ENCODE results near the gene BMP8A.

DNA sequence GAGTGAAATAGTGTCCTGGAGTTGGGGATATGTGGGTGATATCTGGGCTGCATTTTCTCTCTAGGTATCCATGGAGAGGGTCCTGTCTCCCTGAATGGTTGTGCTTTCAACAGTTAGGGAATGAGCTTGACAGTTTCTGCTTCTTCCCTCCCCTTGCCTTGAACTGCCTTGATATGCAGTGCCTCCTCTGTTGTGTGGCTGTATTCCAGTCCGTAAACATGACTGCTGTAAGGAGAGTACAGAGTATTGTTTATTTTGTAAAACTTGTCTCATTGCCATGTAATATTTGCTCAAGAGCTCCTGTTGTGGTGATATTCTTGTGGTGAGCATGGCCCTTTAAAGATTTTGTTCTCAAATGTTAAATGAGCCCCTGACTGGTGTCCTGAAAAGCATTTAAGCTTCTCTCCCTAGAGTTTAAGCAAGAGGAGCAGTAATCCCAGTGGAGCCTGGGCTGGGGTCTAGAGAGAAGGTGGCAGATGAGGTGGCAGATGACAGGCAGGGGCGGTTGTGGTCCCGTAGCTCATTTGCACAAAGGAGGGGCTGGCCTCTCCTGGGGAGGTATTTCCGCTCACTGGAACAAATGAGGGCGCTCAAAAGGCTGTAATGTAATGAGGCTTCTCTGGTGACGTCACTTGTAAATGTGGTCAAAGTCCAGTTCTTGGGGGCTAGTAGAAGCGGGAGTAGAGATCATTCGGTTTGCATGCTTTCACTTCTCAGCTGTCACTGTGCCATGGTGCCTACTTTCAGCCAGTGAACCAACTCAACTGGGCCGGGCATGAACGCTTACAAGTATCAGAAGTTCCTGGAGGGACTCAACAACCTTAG, 46.1 kb upstream of the MACF1 start:
- PRO-cap, result bidirectional peak, plus-strand start at position 671 of the sequence, minus-strand start at position 526 of the sequence

- PRO-cap, result no peak
These were observed 45.4 kb upstream of the MACF1 start for GRCh38 chr1:39159097-39159535.

DNA sequence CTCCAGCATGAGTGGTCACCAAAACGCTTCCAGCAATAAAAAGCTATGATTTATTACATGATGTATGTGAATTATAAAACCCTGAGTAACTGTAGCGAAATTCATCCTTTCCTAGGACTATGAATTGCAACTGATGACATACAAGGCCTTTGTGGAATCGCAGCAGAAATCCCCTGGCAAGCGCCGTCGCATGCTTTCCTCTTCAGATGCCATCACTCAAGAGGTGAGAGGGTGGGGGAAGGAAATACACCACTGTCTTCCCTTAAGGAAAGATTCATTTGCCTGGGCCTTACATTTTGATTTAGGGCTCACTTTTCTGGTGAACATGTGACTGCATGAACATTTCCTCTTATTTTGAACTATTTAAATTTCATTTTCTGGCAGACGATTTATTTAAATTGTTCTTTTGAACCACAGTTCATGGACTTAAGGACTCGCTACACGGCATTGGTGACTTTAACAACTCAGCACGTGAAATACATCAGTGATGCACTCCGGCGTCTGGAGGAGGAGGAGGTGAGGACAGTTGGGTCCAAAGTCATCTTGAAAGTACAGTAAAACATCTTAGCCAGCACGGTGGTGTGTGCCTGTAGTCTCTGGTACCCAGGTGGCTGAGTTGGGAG, 118.1 kb downstream of the MACF1 start:
- PRO-cap, result no peak

DNA sequence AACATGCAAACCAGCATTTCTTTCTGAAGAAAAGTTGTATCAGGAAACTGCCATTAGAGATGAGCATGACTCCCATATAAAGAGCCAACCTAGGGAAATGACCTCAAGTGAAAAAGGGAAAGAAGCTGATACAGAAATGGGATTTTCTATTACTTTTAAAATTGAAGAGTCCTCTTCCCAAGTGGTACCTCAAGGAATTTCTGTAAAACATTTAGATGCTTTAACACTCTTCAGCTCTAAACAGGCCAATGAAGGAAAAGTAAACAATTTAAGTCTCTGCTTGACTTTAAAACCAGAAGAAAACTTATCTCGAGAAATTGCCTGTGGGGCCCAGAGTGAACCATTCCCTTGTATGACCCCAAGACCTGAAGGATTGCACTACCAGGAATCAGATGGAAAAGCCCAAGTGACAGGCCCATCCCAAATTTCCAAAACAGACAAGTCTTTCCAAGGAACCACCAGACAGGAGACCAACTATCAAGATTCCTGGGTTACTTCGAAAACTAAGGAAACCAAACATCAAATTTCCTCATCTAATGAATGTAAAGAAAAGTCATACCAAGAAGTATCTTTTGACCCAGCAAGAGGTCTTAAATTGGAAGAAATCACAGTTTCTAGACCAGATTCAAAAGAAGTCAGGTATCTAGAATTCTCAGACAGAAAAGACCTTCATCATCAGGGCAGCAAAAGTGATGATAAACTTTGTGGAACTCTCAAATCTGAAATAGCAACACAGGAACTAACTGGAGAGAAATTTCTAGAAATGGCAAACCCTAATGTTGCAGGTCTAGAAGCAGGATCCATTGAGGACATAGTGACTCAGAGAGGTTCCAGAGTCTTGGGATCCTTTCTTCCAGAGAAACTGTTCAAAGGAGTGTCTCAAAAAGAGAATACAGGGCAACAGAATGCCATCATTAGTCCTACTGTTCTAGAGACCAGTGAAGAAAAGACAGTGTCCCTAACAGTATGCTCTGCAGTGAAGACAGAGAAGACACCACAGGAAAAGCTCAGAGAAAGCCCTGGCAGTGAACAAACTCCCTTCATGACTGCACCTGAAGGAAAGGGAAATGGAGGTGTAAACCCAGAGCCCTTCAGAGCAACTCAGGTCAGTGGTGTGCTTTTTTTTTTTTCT, 131.4 kb downstream of the MACF1 start:
- PRO-cap, result no peak

DNA sequence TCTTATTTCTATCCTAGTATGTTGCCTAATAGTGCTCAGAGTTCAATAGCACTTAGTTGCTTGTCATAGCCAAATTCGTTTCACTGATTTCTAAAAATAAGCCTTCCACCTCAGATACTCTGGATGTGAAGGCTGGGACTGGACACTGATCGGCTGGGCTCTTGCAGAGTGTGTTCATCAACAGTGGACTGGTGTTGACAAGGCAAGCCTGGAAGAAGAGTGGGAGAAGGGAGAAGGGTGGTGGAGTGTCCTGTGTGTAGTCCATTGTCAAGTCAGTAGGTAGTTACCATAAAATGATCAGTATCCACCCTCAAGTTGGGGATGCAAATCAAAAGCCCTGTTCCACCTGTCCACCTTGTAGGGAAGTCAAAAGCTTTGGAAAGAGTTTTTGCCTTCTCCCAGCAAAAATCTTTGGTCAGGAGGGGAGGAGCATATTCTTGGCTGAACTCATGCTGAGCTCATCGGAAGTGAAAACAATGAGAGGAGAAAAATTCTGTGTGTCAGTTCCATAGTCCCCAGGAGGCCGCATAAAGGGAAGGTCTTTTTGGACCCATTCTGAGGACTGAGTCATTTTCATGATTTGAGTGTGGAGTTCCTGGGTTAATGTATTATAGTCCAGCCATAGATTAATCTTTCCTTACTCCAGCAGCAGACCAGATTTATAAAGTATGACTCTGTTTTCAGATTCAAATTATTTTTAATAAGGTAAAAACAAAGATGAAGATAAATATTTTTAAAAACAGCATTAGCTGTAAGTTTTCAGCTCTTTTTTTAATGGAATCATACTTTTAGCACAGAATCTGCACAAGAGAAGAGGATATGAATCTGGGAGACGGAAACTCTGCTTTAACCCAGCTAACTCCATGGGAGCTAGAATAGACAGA, 99.4 kb upstream of the BMP8A start:
- PRO-cap, result no peak

DNA sequence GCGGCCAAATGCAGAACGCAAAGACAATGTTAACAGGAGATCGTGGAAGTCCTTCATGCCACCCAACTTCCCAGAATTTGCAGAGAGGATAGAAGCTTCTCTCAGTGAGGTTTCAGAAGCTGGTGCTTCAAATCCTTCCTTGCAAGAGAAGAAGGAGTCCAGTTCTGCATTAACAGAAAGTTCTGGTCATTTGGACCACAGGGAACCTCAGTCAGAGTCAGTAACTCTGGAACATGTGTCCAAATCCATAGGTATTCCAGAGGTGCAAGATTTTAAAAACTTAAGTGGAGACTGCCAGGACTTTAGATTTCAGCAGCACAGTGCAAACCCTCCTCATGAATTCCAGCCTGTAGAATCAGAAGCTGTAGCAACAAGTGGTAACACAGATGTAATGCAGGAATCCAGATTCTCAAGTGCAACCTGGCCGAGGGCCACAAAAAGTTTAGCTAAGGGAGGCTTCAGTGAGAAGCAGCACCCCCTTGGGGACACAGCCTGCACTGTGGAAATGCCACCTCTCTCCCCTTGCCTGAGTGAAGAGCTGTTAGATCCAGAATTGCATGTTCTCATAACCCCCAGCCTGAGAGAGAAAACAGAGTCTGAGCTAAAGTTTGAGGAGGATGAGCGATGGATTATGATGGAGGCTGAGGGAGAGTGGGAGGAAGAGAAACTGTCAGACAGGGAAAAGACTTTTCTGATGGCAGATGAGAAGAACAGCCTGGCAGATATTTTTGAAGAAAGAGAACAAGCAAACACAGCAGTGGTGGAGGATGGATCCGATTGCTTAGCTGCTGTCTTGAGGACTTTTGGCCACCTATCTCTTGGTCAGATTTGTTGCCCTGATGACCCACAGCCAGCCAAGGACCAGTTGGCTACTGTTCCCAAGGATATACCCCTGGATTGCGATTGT, 80.6 kb upstream of the BMP8A start:
- PRO-cap, result unidirectional peak, minus-strand start at position 357 of the sequence

GRCh38 chr1:39434442-39435073, 56.9 kb upstream of the BMP8A start:
- PRO-cap, result no peak

DNA sequence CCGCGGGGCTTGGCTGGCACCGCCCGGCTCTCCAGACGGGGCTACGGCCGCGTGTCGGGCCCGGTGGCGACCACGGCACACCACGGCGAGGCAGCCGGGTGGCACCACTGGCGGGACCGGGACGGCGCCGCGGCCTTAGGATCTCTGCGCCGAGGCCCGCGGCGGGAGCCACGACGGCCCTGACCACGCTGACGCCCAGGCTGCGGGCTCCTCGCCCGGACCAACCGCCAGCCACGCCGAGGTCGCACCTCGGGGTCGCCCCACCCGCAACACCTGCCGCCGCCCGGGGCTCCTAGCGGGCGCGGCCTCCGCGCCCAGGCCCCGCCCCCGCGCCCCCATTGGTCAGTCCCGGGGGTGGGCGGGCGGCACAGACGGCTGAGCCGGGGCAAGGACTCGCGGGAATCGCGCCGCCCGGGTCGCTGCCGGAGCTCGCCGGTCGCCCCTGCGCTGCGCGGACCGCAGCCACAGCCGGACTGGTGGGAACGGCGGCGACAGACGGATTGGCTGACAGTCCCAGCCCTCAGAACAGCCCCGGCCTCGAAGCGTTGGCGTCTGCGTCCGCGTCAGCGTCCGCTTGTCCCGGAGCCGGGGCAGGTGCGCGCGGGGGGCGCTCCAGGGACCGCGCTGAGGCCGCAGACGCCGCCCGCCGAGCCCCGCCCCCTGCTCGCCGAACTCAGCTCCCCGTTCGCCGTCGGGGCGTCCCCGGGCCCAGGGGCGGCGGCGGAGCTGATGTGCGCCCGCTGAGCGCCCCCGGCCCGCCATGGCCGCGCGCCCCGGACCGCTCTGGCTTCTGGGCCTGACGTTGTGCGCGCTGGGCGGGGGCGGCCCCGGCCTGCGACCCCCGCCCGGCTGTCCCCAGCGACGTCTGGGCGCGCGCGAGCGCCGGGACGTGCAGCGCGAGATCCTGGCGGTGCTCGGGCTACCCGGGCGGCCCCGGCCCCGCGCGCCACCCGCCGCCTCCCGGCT, at the start of gene BMP8A:
TSS of gene BMP8A (plus strand) at position 405 of the 966 bp plus-strand sequence.
- PRO-cap, result bidirectional peak, plus-strand start at position 388 of the sequence, minus-strand start at position 257 of the sequence

- PRO-cap, result no peak
These were observed 4.2 kb downstream of the PABPC4 start for GRCh38 chr1:39572132-39573079.

- PRO-cap, result bidirectional peak, plus-strand start at chr1:39575996, minus-strand start at chr1:39575843
These were observed 1.0 kb downstream of the PABPC4 start for GRCh38 chr1:39575349-39576173.

DNA sequence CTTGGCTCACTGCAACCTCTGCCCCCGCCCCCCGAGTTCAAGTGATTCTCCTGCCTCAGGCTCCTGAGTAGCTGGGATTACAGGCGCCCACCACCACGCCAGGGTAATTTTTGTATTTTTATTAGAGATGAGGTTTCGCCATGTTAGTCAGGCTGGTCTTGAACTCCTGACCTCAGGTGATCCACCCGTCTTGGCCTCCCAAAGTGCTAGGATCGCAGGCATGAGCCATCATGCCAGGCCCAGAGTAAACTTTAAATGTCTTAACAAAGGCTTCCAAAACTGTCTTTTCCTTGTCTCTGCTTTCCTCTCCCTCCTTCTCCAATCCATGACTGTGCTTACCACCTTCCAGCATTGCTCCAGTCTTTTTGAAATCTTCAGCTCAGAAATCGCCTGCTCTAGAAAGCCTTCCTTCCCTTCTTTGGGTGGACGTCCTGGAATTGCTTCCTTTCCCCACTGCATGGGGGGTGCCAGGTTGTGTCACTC, 17.4 kb upstream of the PABPC4 start:
- PRO-cap, result no peak

- PRO-cap, result no peak
These were observed 8.9 kb upstream of the NT5C1A start for GRCh38 chr1:39680837-39681202.

- PRO-cap, result no peak
These were observed 5.1 kb upstream of the OXCT2 start for GRCh38 chr1:39776068-39776892.

DNA sequence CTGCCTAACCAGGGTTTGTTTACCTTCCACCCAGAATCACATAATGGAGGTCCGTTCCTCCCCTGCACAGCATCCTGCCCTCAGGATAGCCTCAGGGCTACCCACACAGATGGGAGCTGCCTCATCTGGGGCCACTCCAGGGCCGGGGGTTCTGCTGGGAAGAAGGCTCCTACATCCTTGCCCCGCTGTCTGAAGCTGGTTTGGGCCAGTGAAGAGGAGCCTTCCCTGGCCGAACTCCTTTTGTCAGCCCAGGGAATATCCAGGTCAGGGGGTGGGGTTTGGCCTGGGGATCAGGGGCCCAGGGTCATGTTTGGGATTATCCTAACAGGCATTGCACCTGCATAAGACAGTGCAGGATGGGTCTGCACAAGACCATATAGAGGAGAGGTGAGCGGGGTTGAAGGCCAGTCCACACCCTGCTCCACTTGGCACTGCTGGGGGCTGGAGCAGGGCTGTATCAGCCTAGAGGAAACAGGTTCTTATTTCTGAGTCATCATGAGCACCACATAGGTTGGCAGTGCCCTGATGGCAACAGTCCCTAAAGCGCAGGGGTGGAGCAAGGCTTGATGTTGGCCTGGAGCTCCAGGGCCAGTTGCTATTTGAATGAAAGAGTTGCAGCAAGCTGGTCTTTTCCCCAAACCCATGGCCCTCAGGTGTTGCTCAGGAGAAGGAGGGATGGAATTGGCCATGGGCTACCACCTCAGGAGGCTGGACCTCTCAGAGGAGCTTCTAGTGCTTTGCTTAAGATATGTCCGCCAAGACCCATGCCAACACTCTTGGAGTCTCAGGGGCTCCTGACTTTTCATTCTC, 29.7 kb upstream of the BMP8B start:
- PRO-cap, result bidirectional peak, plus-strand start at position 598 of the sequence, minus-strand start at position 348 of the sequence

- PRO-cap, result no peak
These were observed 37.7 kb downstream of the TRIT1 start for GRCh38 chr1:39845290-39846250.

DNA sequence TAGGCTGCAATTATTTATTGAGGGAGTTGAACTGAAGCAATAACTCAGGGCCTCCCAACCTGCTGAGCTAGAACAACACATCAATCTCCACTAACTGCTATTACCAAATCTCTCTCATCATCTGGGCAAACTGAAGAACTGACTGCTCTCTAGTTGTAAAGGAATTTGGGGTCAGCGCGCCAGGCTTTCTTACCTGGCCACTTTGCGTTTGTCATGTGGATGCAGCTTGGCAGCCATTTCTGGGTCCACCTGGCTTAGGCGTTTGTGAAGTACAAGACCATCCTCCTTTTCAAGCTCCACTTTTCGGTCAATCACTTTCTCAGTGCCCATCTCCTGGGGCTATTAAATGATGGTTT, 30.8 kb downstream of the TRIT1 start:
- PRO-cap, result no peak

- PRO-cap, result no peak
These were observed 24.7 kb upstream of the MYCL start for GRCh38 chr1:39926339-39926847.

- PRO-cap, result no peak
These were observed 25.2 kb upstream of the MYCL start for GRCh38 chr1:39926848-39927294.

- PRO-cap, result no peak
These were observed 1.8 kb downstream of the CAP1 start for GRCh38 chr1:40042254-40042889.

DNA sequence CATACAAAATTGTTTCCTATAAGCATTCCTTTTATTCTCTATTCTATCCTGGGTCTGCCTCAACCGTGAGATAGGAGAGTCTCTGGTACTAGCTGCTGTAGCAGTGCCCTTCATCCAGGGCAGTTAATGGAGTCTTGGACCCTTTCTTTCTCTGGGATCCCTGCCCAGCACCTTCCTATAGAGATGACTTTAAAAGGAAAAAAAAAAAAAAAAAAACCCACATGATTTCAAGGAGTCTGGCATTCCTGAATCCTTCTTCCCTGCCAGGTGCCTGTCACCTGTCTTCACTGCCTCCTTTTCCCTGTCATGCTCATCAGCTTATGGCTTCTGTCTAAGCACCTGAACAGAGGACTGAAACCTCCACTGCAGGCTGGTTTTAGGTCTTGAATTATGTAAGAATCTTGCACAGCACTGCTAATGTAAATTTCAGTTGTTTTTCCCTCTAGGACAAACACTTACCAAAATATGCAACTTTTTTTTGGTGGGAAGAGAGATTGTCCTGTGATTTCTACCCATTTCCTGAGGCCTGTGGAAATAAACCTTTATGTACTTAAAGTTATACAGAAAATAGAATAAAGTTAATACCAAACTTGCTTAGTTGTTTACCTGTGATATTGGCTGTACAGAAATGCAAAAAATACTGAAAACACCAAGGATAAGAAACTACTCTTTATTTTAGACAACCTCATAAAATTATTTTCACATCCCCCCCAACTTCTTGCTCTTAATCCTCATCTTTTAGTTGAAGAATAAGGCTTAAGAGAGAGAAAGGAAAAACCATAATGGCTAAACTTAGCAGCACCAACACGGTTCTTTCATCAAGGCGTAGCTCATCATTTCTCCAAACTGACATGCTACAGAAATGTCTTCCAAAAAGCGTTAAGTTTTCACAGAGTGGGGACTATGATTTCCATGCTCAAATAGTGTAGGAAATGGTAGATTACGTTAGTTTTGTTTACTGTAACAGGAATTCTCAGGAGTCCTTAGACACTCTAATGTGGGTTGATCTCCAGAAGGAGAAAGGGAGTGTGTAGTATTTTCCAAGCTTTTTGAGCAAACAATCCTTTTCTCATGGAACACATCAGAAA, 24.7 kb downstream of the PPT1 start:
- PRO-cap, result no peak